Gallbladder (tissue), 1 donor: ENCODE data around the genes TMTC2, SLC6A15 and C12orf50.

DNA sequence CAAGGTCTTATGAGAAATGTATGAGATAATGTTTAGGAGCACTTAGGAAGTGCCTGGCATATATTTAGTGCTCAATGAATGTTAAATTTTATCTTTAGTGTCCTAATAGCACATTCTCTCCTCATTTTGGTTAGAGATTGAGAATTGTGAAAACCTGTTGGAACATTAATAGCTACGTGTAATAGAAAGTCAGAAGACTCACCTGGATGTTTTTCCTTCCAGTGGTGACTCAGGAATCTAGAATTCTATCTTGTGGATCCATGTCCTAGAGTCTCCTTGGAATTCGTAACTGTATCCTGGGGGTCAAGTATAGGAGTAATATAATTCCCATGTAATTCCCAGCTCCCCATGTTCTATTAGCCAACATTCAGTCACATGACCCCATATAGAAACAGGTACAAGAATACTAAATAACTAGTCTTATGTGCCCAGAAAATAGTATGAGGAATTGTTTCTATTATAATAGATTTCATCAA, 380.5 kb upstream of the E2F7 start:
- PRO-cap = no peak

- PRO-cap = no peak
These were observed 103.8 kb upstream of the NAV3 start for GRCh38 chr12:77726694-77727527.

- PRO-cap = no peak
These were observed 109.3 kb downstream of the NAV3 start for GRCh38 chr12:77939905-77940456.

DNA sequence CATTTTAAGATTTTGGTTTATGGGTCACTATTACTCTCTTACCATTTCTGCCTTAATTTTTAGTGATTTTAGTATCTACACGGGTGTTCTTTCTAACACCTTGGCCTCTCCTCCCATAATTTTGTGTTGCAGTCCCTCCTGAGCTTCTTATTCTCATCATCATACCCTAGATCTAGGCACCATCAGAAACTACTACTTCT, 193.0 kb downstream of the NAV3 start:
- PRO-cap = no peak

- PRO-cap = no peak
These were observed 270.5 kb downstream of the PAWR start for GRCh38 chr12:79420217-79420714.

- PRO-cap = no peak
These were observed 147.5 kb downstream of the PAWR start for GRCh38 chr12:79543273-79543747.

DNA sequence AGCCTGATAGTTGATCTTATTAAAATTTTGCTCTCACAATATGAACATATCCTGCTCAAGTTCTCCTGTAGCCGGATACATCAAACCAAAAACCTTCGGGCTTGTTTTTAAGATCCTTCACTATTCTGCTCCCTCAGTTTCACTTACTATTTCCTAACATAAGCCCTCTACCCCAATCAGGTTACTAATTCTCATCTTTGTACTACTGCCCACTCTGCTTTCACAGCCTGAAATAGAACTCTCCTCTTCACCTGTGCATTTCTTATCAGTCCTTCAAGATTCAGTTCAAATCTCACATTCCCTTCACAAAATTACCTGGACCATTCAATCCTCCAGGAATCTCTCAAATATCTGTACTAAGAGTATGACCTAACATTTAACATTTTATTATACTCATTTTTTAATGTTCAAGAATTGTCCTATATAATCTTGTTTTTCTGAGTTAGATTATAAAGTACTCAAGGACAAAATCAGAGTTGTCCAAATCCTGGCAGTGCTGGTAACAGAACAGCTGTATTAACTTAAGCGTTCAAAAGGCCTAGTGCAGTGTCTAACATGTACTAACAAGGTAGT, 14.1 kb downstream of the PAWR start:
- PRO-cap = no peak

DNA sequence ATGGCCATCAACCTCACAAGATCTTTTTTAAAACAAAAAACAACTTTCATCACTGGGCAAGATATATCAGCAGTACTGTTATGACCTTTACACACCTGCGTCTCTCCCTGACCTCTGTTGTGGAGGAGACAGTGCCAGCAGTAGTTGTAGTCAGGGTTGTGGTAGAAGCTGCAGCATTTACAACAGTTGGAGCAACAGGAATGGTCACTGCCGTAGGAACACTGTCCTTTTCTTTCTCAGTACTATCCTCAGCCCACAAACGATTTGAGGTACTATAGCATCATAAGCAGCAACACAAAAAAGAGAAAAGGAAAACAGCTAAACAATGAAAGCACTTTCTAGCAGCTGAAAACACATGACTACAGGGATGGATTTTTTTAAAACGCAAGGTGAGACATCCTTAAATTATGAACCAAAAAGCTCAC, 114.7 kb upstream of the PAWR start:
- PRO-cap = no peak

DNA sequence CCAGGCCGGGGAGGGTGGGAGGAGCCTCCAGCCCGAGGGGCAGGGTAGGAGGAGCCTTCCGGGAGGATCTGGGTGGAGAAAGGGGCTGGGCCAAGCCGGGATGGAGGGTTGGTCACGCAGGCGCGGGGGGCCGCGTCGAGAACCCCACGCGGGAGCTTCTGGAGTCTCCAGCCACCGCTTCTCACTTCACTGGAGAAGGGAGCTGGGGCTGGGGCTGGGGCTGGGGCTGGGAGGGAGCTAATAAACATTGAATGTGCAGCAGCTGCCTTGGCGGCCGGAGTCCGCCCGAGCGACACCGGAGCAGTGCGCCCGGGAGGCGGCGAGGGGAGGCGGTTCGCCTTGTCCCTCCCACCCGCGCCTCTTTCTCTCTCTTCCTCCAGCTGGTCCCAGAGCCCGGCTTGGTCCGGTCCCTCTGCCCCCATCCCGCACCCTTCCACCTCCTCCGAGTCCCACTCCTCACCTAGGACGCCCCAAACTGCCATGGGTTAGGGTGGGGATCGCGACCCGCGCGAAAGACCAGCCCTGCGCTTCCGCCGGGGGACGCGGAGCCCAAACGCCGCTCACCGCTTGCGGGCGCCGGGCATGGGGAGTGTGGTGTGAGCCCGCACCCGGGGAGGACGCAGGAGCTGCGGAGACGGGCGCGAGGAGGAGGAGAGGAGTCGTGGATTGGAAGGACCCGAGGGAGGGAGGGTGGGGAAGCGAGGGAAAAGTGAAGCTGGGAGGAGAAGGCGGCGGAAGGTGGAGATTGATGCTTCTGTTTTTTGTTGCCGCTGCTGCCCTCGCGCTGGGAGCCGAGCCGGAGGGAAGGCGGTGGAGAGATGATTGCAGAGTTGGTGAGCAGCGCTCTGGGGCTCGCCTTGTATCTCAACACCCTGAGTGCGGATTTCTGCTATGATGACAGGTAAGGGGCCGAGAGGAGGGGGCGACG, at the start of gene TMTC2:
Gene TMTC2, plus strand, starts transcription at position 138 of the 928 bp plus-strand sequence.
- PRO-cap = bidirectional peak, plus-strand start at position 93 of the sequence, minus-strand start outside the sequence; bidirectional peak, plus-strand start at position 586 of the sequence, minus-strand start at position 591 of the sequence

DNA sequence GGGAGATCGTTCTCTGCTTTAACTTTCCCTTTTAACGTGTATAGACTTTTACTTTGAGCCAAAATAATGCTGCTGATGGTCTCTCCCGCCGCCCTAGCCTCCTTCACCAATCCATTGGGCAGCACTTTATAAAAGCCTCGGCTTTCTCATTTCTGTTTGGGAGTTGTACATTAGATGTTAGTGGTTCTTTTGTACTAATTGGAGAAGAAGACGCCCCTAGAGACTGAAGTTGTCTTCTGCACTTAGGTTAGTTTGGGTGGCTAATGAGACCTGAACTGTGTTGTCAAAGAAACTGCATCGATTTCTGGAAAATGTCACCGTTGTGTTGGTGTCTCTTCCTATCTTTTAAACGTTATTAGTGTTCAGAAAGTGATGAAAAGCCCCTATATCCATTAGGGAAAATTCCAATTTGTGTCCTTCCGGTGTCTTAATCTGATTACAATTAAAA, 1.5 kb downstream of the TMTC2 start:
- PRO-cap = unidirectional peak, minus-strand start at position 103 of the sequence

GRCh38 chr12:84911057-84911602, 1.5 kb downstream of the SLC6A15 start:
- PRO-cap = no peak

- PRO-cap = no peak
These were observed 750 bp downstream of the SLC6A15 start for GRCh38 chr12:84911603-84912494.

- PRO-cap = no peak
These were observed at the start of gene SLC6A15 for GRCh38 chr12:84912495-84912952. Gene SLC6A15, minus strand, starts transcription at chr12:84912799.

GRCh38 chr12:85036729-85037029, 528 bp downstream of the LRRIQ1 start:
- PRO-cap = no peak

- PRO-cap = no peak
These were observed at the start of gene C12orf50 for GRCh38 chr12:88029270-88029611. Gene C12orf50, minus strand, starts transcription at chr12:88029401.

GRCh38 chr12:88140666-88141498, 1.0 kb downstream of the CEP290 start:
- PRO-cap = no peak

DNA sequence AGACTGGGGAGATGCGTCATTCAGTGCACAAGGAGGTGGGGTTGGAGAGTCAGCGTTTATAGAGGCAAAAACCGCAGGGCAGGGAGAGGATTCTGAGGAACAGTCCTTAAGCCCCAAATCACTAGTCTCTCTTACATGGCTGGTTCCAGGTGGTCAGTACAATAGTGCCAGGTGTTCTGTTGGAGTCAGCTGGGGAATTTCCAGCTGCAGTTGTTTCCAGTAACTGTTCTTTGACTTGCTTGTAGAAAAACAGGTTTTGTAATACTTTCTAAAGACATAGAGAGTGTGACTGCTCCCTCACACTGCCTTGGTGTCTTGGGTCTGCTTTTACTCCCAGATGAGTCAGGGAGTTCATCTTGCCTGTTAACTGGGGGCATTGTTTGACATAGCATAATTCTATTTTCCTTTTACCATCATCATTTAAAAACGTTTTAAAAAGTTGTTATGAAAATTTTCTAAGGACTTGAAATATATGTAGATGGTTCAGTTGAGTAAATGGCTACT, 192.2 kb downstream of the TMTC3 start:
- PRO-cap = no peak

GRCh38 chr12:88371383-88371743, 208.9 kb downstream of the KITLG start:
- PRO-cap = no peak

DNA sequence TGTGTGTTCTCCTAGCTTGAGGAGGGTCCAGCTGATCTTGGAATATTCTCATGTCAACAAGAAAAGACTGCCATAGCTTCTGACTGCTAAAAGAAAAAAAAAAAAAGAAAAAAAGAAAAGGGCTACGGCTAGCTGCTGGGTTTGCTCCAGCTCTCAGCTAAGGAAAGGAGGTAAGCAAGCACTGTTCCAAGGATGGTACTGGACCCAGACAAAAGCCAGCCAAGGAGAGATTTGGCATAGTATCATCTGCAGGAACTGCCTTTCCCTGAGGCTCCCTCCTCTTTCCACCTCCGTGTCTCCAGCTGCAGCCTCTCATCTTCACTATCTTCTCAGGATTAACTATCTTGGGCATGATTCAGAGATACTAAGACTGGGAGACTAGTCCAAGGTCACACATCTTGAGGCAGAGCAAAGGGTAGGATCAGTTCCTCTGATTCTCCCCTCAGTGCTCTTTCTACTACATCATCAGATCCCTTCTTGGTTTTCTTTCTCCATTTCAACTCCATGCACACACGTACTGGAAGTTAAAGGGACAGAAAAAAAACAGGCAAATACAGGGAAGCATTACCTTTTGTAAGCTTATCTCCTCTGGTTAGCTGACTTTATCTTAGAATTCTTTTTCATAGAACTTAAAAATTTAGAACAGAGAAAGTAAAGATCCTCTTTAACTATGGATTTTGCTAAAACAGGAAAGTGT, 5.9 kb downstream of the KITLG start:
- PRO-cap = no peak

DNA sequence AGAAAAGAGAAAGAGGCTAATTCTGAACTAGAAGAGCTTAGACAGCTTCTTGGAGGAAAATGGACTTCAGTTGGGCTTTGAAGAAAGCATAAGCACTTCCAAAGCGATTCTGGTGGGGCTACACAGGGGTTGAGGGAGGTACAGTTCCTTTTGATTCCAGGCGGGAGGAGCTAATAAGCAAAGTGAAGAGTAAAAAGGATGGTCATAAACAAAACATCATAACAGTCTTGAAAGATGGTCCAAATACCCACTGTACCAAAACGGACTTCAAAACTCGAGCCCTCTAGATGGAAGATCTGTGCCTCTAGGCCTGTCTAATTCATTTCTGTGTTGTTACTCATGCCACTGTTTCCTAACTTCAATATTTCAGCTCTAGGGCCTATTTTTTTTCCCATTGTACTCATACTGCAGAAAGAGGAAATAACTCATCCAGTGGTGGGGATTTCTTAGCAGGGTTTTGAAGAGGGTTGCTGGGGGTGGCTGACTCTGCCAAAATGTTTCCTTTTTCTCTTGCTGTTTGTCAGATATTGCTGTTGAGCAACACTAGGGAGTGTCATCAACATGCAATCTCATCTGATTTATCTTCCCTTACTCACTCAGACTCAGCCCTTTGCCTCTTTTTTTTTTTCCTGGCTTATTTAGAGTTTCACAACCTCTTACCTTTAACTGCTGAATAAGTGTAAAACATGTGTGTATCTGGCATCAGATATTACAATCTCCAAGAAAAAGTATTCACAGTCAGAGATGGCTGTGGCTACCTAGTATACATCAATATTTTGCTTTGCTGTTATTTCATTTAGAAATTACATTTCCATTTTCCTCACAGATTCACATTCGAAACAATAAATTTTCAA, 189.6 kb downstream of the DUSP6 start:
- PRO-cap = no peak